Subcutaneous adipose tissue (tissue), 3 donors: ENCODE measurements around a stretch of chr10.

GRCh38 chr10:134362-135391 is 578 bp upstream of the ZMYND11 start:
- PRO-cap = unidirectional peak, plus-strand start at chr10:134800; unidirectional peak, plus-strand start at chr10:134853; unidirectional peak, plus-strand start at chr10:134987; unidirectional peak, plus-strand start at chr10:135028; bidirectional peak, plus-strand start at chr10:135519, minus-strand start at chr10:135314
- RAMPAGE, long total RNA, 3 experiments = no peak in any of the 3 experiments

GRCh38 chr10:246272-247108 is 111.2 kb downstream of the ZMYND11 start:
- PRO-cap = no peak
- RAMPAGE, long total RNA, 3 experiments = no peak in any of the 3 experiments

GRCh38 chr10:323714-324344 is 188.6 kb downstream of the ZMYND11 start:
- PRO-cap = no peak
- RAMPAGE, long total RNA, 3 experiments = no peak in any of the 3 experiments

GRCh38 chr10:435934-436749 is 253.3 kb downstream of the DIP2C start:
- PRO-cap = no peak
- RAMPAGE, long total RNA, 3 experiments = no peak in any of the 3 experiments

DNA sequence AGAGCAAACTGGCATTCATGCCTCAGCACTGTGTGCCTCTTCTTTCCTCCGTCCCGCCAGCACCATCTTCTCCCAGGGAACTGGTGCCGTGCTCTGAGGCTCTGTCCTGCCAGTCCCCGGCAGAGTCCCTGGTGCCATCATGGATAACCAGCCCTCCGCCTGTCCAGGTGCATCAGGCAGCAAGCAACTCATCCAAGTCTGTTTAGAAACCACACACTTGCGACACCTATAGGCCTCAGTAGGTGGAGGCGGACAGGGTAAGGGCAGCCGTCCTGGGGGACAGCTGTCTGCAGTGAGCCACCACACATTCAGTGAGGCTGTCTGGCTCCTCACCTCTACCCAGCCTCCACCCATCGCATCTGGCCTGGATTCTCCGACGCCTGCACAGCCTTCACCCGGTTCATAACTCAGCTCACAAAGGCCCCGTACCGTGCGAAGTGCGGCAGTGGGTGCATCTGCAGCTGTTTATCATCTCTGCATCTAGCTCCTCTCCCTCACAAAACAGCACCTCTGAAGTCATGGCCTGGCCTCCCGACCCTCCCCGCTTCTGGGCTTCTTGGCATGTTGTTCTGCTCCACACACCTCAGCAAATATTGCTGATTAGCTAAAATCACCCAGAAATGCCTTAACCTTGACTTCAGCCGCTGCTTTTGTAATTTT is 162.6 kb downstream of the DIP2C start:
- PRO-cap = no peak
- RAMPAGE, long total RNA, 3 experiments = start-site peak on the minus strand in 1 of 3 experiments, centred at position 307 of the sequence, 7 reads per replicate

DNA sequence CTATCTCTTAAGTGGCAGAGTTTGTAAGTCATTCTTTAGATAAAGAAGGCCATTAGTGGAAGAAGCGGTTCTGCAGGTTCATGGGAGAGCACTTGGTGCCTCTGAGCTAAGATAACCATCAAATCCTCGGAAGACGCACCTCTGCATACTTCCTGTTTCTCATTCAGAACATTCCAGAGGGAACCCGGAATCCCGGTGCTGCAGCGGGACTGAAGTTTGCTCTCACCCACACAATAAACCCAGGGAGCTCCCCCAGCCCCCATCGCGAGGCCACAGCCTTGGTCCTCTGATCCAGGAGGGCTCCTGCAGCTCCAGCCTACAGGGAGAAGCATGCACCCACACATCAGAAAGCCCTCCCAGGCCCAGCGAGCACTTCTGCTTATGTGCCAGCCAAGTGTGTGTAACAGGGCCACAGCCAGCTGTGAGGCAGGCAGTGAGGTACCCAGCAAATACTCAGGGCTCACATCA is 142.5 kb downstream of the DIP2C start:
- PRO-cap = no peak
- RAMPAGE, long total RNA, 3 experiments = no peak in any of the 3 experiments

DNA sequence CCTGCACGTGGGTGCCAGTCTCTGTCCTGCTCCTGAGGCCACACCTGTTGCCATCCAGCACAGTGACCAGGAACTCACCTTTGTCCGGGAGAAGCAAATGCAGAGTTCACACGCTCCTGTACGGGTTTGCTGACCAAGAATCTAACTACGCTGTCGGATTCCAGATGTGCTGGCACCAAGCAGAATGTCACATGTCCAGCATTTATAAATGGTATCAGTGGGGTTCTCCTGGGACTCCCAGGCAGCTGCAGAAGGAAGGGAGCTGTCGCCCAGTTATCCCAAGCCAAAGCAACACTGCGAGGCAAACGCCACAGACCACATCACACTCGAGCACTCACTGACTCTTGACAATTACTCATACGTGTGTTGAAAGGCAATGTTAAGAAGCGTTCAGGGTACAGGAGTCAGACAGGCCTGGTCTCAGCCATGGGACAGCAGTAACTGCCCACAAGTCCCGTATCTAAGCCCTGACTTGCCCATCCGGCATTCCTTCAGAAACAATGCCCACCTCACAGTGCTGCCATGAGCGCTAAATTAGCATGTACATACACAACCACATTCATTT is 113.4 kb downstream of the DIP2C start:
- PRO-cap = unidirectional peak, plus-strand start at position 407 of the sequence
- RAMPAGE, long total RNA, 3 experiments = no peak in any of the 3 experiments

DNA sequence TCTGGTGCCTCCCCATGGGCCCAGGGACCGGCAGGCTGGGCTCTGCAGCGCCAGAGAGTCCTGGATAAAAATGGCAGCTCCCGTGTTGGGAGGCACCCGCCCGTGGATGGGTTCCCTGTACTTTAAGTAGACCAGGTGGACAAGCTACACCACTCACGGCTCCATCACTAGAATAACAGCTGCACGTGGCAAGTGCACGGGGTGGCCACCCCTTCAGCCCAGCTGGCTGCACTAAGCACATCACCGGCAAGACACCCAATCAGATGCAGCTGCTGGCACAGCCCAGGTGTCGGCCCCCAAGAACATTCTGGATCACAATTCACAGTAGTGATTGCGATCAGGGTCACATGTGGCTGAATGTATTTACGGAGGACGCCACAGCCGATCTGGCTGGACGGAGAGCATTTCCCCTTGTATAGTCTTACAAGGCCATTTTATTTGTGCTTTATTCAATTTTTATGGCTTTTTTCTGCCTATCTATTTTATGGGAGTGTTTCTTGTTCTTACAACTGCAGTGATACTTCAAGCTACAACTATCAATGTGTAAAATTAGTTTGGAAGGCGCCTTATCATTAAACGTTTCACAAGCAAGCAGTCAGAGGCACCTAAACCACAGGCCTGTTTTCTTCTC is 69.6 kb downstream of the DIP2C start:
- PRO-cap = no peak
- RAMPAGE, long total RNA, 3 experiments = no peak in any of the 3 experiments

- PRO-cap = no peak
- RAMPAGE, long total RNA, 3 experiments = no peak in any of the 3 experiments
Observed at GRCh38 chr10:622243-622700, 67.2 kb downstream of the DIP2C start.

DNA sequence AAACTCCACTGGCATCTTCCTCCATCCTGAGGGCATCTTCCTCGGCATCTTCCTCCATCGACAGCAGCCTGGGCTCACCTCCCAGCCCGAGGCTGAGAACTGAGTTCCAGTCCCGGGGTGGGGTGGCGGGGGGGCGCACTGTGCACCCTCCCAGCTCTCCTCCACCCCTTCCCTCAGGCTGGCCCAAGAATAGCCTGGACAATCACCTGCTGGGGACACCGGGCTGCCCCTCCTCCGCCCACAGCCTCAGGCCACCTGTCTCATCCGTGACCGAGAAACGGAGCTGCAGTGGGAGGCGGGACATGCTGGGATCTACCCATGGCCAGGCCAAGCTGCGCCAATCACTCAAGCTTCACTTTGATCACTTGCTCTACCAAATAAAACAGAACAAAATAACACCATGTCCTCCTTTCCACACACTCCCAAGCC is 37.2 kb downstream of the DIP2C start:
- PRO-cap = no peak
- RAMPAGE, long total RNA, 3 experiments = no peak in any of the 3 experiments

GRCh38 chr10:655342-655857 is 34.1 kb downstream of the DIP2C start:
- PRO-cap = no peak
- RAMPAGE, long total RNA, 3 experiments = no peak in any of the 3 experiments

DNA sequence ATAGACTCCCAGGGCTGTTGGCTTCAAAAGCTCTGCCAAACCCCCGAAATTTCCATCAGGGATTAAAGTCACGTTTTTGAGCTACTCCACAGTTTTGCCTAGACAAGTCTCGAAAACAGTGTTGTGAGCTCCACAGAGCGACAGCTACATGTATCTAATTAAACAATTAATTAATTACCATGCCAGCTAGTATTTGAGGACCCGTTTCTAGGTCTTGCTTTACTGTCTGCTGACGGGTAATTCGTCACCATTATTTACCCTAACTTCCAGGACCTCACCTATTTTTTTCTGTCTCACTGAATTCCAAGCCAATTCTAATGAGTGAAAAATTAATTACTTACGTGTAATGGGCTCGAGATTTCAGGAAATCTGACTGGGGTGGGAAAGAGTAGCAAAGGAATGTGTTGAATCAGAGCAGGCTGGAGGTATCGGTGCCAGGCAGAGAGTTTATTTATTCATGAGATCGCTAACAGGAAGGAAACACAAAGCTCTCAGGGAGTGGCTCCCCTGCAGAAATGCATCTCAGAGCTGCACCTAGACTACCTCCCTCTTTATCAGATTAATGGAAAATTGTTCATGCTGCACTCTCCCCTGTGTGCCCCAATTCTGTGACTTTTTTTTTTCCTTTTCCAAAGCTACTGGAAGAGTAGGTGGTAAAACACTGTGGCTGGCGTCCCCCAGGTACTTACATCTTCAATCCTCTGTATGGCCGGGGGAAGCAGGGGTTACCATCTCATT is 4.0 kb upstream of the DIP2C start:
- PRO-cap = no peak
- RAMPAGE, long total RNA, 3 experiments = no peak in any of the 3 experiments

DNA sequence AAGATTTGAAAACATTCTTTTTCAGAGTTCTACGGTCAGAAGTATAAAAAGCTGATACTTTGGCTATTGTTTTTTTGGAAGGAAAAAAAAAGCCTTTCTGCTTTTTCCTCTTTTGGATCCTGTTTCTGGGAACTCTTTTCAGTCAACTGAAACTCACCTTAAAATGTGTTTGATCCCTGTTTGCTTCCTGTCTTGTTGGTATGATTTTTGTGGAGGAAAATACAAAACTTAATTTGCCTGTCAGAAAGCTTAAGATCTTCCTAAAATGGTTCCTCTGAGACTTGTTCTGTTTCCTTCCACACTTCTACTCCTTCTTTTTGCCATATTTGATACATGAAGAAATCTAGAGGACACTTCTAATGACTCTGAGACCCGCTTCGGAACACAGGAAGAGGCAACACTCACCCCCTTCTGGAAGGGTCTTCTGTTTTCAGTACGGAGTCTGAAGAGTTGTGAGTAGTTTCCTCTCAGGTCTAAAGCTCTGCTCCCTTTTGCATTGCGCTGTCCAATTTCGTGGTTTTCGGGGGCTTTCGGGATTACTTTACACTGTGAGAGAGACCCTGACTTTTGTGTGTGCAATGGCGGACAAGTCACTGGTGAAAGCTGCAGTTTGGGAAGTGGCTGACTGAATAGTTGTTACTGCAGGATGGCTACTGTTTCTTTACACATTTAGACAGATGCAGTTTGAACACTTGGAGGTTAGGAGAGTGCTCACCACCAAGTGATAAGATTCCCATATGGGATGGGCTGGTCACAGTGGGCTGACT is 20.0 kb downstream of the LARP4B start:
- PRO-cap = no peak
- RAMPAGE, long total RNA, 3 experiments = no peak in any of the 3 experiments

DNA sequence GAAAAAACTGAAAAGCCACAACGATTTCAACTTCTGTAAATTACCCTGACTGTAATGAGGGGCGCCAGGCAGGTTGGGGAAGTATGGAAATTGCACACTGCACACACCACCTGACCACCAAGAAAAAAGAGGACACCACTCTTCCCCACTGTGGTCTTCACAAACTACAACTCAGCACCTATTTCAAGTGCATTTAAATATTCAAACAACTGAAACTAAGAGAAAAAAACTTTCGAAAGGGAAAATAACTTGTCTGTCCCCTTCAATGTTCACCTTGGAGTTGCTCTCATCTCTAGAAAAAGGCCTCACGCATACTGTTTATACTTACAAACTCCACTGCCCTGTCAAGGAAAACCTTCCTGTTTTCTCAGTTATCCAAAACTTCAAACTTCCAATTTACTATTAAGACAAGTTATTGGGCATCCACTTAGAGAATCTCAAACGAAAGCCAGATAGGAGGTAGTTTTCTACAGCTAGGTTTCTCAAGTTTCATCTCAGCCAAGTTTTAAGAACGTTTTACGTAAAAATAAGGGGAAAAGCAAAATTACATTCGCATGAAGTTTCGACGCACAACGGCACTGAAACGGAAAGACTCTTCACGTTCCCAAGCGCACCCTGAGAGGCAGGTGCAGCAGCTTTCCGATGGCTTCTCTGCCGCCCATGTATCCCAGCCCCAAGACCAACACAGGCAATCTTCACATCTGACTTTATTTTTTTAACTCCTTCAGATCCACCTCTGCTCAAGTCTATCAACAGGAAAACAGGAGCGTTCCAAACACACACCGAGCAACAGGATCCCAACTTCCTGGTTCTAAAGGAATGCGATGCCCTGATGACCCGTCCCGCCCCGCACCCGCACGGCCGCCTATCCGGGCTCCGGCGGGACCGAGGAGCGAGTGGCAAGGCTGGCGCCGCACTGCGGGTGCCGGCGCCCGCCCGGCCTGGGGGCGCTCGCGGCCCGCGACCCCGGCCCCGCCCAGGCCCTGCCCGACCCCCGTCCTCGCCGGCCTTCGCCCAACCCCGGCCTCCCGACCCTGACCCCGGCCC is 1.2 kb downstream of the LARP4B start:
- PRO-cap = unidirectional peak, plus-strand start at position 568 of the sequence; bidirectional peak, plus-strand start at position 868 of the sequence, minus-strand start at position 791 of the sequence
- RAMPAGE, long total RNA, 3 experiments = start-site peak on the minus strand in 1 of 3 experiments, centred at positions 363 to 758 of the sequence, 6 reads per replicate

DNA sequence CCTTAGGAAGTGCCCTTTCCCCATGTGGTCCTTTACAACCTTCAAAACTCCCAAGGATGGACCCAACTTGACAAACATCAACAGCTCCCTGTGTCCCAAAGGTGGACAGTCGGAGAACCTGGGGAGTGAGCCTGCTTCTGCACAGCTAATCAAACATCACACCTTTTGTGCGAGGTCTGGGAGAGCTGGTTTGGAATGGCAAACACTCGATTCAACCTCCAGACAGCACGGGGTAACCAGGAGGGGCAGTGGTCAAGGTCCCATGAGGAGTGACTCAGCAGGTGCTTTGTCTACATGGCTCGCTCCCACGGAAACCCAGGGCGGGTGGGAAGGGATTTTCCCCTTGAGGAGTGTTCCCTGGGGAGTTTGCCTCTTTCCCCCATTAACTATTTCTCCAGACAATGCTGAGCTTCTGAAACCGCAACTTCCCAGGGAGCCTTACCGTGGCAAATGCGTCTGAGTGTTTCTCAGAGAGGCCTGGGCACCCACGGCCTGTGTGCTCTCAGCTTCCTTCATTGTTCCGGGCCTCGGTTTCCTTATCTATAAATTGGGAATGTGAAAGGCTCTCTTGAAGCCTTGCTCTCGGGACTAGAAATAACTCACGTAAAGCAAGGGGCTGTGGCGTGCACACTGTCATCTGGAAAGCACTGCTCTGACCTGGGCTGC is 14.1 kb upstream of the GTPBP4 start:
- PRO-cap = no peak
- RAMPAGE, long total RNA, 3 experiments = no peak in any of the 3 experiments

- PRO-cap = no peak
- RAMPAGE, long total RNA, 3 experiments = no peak in any of the 3 experiments
Observed at GRCh38 chr10:1047864-1048225, 1.1 kb downstream of the IDI1 start.

DNA sequence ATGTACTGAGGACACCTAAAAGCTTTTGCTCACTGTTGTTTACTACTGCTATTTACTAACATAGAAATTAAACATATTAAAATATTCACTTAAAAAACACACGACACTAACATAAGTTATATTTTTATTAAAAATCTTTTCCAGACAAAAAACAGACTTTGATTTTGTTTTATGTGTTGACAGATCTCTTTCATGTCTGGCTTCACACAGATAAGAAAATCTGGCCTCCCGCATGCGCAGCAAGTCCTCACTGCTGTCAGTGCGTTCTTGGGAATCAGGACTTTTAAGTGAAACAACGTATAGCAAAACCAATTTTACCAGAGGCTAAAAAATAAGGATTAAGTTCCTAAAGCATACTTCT is 1.2 kb upstream of the IDI1 start:
- PRO-cap = no peak
- RAMPAGE, long total RNA, 3 experiments = no peak in any of the 3 experiments

DNA sequence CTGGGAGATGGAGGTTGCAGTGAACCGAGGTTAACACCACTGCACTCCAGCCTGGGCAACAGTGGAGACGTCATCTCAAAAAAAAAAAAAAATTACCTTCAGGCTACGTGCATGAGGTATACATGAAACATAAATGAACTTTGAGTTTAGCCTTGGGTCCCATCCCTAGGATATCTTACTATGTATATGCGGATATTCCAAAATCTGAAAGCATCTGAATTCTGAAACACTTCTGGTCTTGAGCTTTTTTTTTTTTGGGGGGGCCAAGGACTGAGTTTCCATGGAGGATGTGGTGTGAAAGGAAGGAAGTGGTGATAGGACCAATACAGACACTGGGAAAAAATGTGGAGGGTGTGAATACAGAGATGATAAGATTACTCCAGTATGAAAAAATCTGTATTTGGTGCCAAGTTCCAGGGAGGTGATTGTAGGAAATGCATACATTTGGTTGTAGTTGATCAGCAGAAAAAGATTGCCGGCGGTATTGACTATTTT is 5.6 kb downstream of the WDR37 start:
- PRO-cap = no peak
- RAMPAGE, long total RNA, 3 experiments = no peak in any of the 3 experiments

DNA sequence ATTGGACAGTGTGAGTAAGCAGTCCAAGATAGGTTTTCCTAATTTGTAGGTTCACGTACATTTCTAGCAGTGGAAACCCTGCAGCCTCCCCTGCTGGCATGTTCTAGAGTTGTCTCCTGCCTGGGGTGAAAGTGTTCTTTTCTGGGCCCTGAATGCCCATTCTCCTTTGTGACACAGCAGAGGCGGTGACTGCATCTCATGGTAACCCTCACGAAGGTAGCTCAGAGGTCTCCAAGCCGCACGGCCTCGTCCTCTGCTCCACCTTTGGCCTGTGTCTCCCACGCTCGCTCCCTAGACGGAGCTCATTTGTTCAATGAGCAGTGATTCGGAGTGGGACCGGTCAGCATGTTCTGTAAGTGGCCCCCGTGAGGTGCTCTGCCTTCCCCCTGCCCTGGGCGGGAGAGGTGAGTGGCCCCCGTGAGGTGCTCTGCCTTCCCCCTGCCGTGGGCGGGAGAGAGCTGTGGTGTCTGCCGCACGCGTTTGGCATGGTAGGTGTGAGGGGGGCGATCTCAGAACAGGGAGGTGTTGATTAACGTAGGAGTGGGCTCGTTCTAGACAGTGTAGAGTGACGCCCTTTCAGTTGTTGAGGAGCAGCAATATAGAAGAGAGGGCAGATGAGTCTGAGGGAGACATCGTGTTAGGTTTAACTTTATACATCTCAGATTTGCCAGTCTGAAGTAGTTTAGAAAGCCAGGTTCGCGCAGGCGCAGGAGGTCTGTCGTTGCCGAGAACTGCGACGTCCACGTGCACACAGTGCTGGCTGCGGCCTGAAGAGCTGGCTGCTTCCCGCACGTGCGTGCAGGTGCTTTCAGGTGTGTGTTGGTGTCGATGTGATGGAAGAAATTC is 18.2 kb downstream of the WDR37 start:
- PRO-cap = no peak
- RAMPAGE, long total RNA, 3 experiments = no peak in any of the 3 experiments

GRCh38 chr10:1187866-1189017 is 132.1 kb downstream of the WDR37 start:
- PRO-cap = no peak
- RAMPAGE, long total RNA, 3 experiments = no peak in any of the 3 experiments